Measurements from ENCODE around the genes ZWINT and FAM13C.

- RRBS = no CpG with 5 or more reads among the region's 54 CpGs
Measured at GRCh38 chr10:56360890-56361854, at the start of gene ZWINT. Gene ZWINT (minus strand): TSS chr10:56361259.

DNA sequence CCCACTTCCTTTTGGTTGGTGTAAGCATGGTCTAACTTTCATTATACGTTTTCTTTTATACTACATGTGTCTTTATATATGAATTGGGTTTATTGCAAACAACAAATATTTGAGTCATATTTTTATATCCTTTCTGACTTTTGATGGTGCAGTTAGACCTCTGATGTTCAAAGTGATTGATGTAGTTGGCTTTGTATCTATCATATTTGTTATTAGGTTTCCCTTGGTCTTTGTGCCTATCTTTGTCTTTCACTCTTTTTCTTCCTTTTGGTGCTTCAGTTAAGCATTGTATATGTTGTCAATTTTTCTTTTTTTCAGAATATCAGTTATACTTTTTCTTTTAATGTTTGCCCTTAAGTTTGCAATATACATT lies 705.8 kb upstream of the ZWINT start:
- RRBS = no CpG with 5 or more reads among the region's 1 CpG

DNA sequence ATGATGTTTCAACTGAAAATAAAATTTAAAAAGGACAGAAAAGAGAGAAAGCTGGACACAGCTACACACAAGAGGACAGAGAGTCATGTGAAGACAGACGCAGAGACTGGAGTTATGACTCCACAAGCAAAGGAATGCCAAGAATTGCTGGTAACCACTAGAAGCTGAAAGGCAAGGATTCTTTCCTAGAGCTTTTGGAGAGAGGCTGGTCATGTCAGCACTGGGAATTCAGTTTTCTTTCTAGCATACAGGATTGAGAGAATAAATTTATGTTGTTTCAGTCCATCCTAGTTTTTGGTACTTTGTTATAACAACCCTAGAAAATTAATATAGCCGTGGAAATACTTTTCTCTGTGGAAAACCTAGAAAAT lies 575.4 kb downstream of the IPMK start:
- RRBS = no CpG with 5 or more reads among the region's 2 CpGs

DNA sequence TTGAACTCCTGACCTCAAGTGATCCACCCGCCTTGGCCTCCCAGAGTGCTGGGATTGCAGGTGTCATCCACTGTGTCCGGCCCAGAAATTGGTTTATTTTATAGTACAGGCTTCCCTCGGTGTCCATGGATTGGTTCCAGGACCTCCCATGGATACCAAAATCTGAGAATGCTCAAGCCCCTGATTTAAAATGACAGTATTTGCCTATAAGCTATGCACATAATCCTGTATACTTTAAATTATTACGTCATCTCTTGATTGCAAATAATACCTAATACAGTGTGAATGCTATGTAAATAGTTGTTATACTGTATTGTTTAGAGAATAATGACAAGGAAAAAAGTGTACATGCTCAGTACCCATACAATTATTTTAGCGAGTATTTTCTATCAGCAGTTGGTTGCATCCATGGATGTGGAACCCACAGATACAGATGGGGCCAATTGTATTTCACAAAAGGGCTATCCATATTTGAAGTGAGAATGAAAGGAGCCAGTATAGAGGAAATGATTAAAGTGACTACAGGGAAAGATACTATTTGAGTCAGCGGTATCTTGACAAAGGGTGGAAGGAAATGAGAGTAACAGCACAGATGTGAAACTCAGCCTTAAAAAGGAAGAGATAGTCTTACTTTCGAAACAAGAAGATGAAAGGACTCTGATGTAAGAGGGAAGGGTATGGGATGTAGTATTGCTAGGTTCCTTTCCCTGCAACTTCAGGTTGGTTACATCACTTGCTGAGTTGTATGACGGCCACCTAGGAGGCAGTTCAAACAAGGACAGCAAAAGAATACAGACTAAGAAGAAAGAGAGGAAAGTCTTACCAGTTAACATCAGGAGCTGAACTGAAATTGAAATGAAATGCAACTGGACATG lies 13.5 kb downstream of the CISD1 start:
- RRBS = no CpG with 5 or more reads among the region's 8 CpGs

DNA sequence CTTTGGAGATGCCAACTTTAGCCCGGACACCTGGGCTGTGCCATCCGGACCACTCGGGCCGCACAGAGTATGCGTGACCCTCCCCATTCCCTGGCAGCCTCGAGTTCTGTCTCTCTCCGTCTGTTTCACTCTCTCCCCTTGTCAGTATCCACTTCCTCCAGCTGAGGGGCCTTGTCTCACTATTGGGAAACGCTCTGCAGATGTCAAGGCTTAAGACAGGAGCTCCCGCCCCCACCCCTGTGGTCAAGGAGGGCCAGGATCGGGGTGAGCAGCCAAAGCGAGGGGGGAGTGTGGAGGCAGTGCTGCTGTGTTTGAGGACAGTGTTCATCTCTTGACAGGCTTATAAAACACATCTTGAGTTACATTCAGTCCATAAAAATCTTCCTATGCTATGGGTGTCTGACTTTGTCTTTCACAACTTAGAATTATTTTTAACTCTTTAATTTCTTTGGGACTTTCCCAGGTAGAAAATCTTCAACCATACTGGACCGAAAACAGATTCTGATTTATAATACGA lies 1.0 kb downstream of the BICC1 start:
- RRBS = no CpG with 5 or more reads among the region's 13 CpGs

DNA sequence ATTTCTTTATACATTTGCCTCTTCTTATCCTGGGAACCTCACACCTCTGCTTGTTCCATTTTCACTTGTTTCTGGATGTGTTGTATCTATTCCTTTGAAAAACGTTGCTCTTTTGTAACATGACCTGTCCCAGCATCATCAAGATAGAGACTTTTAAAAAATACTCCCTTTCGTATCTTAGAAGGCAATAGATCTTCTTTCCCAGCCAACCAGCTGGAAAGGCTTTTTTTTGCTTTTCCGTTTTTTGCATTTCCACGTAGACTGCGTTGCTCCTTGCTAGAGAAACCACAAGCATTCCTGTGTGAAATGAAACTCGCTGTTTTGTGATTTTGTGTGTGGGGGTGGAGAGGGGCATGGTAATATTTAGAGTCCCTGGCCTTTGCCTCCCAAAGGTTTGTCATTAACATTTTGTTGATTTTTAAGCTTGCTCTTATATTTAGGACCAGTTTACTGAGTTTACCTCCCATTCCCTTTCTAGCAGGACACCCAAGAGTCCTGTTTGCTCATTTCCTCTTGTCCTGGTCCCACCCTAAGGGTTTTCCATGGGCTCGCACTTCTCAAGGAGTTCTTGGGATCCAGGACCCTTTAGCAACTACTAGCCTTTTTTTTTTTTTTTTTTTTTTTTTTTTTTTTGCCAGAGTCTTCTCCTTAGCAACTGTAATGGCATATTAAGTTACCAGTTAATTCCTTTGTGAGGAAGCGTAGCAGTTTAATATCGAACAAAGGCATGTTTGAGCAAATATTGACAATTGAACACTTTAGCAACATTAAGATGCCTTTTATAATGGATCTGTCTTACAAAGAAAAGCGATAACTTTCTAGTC lies 243.6 kb downstream of the BICC1 start:
- RRBS = no CpG with 5 or more reads among the region's 10 CpGs

- RRBS = no CpG with 5 or more reads among the region's 3 CpGs
Measured at GRCh38 chr10:58994685-58995148, 181.7 kb upstream of the PHYHIPL start.

DNA sequence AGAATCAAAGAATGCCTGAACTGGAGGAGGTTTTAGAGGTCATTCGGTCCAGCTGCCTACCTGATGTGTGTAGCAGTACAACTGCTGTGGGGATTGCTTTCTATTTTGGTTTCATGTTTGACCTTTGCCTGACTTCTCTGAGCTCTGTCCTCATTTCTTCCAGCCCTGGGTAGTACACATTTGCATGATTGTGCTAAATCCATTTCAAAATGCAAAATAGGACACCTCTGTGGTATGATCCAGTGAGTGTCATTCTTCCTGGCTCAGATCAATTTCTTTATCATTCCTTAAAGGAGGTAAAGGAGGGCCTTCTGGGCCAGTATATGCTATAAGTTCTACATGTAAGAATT lies 139.7 kb upstream of the PHYHIPL start:
- RRBS = no CpG with 5 or more reads among the region's 1 CpG

DNA sequence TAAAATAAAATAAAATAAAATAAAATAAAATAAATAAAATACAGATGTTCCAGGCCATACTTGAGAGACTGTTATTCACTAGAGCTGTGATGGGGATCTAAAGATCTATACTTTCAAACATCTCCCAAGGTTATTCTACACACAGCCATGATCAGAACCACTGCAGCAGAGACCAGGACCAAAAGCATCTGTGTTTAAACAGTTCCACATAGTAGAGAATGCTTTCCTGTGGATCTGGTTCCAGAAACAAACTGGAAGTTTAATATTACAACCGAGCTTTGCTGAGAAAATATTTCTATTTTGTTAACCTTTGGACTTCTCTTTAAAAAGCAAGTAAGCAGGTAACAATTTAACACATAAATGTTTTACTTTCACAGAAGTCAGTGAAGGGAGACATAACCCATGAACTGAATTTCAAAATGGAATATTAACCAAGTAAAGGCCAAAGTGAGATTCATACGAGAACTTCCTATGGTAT lies 98.7 kb upstream of the PHYHIPL start:
- RRBS = no CpG with 5 or more reads among the region's 2 CpGs

GRCh38 chr10:59322762-59323342 lies 39.5 kb downstream of the FAM13C start:
- RRBS = no CpG with 5 or more reads among the region's 1 CpG

- RRBS = 3% methylated on average over 16 of the region's 45 CpGs
Measured at GRCh38 chr10:59362344-59363552, at the start of gene FAM13C. Gene FAM13C (minus strand): TSS chr10:59362549.

DNA sequence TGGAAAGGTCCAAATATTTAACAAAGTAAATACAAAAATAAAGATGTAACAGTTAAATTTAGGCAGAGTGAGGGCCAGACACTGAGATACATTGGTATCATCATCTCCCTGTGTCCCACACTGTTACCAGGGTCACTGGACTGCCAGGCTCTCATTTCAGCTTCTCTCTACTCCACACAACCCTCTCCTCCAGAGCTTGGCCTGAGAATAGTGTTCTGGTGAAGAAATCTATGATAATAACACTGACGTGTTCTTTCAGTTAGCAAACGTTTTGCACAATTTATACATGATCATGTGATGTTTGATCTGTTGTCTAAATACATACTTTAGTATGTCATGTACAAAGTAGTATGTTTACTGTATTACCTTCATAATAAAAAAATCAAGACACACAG lies 5.1 kb downstream of the SLC16A9 start:
- RRBS = no CpG with 5 or more reads among the region's 2 CpGs

DNA sequence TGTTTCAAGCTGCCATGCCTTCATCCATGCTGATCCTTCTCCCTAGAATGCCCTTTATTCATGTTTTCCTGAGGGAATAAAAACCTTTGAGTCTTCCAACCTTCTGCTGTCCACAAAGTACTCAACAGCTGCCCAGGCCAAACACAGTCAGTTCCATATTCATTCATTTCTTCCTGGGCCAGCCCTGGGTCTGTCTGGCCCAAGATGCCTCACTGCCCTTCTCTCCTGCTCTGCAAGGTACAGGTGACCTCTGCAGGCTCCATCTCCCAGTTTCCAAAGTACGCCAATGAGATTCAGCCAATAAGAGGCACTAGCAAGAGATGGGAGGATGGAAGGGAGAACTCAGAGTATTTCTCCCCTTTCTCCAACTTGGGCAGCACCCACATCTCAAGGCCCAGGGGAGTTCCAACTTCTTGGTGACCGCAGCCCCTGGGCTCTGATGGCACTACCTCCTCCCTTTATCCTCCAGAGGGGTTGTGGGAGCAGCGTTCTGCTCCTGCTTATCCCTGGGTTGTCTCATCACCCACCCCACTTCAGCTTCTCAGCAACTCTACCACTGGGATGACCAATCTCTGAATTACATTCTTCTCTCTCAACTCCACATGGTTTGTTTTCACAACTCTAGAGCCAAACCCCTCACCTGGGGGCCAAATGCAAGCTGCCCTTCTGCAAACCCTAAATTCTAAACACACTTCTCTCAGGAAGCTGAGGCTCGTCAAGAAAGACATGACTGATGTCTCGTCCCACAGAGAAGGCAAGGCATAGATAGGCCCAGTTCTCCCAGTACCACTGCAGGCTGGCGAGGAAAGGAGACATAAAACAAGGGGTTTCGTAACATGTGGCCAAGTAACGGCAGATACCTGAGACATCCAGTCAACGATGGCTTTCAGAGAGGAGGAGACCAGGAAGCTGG lies 16.7 kb downstream of the CCDC6 start:
- RRBS = no CpG with 5 or more reads among the region's 9 CpGs

GRCh38 chr10:59903814-59904399 lies 2.4 kb downstream of the CCDC6 start:
- RRBS = no CpG with 5 or more reads among the region's 8 CpGs

GRCh38 chr10:60139430-60140231 lies 233.3 kb upstream of the CCDC6 start:
- RRBS = no CpG with 5 or more reads among the region's 4 CpGs

DNA sequence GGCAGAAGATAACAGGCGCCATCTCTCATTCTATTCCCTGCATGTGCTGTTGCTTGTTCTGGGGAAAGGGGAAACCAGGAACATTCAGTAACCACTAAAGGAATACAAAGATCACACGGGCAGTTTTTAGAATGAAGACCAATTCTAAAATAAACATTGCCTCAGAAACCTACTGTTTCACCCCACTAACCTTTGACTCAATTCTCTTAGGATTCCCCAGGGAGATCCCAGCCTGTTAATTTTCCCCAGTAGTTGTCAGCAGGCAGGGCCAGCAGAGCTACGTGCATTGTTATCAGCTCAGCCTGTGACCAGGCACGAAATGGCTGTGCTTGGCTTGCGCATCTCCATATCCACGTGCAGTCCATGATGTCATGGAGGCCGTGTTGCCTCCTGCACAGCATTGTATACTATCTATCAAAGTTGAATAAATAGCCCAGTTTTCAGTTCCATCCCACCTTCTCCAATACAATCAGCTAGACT lies 36.0 kb downstream of the ANK3 start:
- RRBS = no CpG with 5 or more reads among the region's 7 CpGs

- RRBS = no CpG with 5 or more reads among the region's 8 CpGs
Measured at GRCh38 chr10:60680924-60682069, 97.0 kb upstream of the CDK1 start.

GRCh38 chr10:60942395-60943341 lies 1.3 kb downstream of the RHOBTB1 start:
- RRBS = no CpG with 5 or more reads among the region's 15 CpGs

DNA sequence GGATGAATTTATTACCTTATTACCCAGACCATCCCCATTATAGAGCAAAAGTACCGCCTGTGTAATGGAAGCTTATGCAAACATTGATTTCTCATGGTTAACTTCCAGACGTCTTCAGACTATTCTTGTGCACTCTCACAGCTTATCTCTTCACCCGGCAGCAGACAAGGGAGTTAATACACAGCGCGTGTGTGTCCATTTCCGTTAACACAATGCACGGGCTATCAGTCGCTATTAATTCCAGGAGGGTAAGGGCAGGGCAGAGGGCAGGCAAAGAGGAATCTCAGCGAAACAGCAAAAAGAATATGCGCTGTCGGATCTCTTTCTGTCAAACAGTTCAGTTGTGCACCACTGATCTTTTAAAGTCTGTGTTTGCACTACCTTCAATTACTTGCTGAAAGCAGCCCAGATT lies 41.2 kb upstream of the CABCOCO1 start:
- RRBS = no CpG with 5 or more reads among the region's 11 CpGs

All from GM12892 (cell line).